Measurements from ENCODE around the gene NR2F2.

GRCh38 chr15:93235787-93236804 lies 147.1 kb upstream of the RGMA start:
- RRBS, result no CpG with 5 or more reads among the region's 19 CpGs

DNA sequence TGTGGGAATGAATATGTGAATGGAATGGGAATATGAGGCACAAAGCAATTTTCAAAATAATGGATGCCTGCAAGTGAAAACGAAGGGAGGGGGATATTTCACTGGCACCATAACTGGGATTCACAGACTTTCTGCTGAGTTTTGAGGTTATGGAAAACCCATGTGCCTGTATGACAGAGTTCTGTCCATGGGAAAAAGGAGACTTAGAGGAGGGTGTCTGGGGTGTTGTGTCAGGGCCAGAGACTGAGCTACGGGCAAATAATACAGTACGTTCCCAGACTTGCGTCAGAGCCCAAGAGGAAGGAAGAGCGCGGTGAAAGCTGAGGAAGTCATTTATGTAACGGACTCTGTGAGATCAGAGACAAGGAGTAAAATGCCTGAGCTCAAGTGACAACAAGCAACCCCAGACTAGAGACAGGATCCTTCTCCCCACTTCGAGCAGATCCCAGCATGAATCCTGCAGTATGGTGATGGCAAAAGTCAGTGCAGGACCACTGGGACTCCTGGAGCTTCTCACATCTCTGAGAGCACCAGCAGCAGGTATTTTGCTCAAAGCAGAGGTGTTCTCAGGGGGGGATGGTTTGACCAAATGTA lies 368.6 kb upstream of the MCTP2 start:
- RRBS, result no CpG with 5 or more reads among the region's 8 CpGs

DNA sequence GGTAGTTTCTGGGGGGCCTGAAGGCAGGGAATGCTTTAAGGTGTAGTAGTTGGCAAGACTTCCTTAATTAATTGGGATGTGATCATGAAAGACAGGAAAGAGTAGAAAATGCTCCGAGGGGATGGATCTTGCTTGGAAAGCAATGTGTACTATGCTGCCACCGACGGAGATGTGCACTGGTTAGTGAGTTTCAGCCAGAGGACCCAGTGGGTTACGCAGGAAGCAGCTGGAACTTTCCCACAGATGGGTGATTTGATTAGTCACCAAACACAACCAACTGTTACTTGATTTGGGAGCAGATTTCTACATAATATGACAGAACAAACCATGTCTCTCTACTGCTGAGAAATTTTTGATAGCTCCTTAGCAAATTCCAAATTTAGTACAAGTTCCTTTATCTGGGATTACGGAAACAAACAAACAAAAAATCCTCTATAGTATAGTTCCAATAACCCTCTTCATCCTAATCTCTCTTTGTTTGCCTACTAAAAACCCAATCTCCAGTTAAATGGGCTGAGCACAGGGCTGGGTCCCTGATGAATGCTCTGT lies 245.4 kb upstream of the MCTP2 start:
- RRBS, result no CpG with 5 or more reads among the region's 5 CpGs

DNA sequence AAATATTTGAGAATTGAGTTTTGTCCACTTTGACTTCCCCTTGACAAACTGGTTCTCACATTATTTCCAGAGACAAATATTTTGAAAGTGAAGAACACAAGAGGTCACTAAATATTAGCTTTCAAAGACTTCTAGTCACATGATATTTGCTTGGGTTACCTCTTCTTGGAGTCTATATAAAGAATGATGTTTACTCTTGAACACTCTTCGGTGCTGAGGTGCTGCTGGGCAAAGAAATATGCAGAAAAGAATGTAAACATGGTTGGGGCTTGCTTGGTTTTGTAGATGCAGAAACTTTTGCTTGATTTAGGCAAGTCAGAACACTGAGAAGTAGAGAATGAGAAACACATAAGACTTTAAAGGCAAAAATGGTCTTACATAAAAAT lies 120.6 kb upstream of the MCTP2 start:
- RRBS, result no CpG with 5 or more reads among the region's 1 CpG

GRCh38 chr15:94206351-94206852 lies 25.0 kb upstream of the MCTP2 start:
- RRBS, result no CpG with 5 or more reads among the region's 5 CpGs

GRCh38 chr15:95278843-95279402 lies 1047.6 kb downstream of the MCTP2 start:
- RRBS, result no CpG with 5 or more reads among the region's 6 CpGs

DNA sequence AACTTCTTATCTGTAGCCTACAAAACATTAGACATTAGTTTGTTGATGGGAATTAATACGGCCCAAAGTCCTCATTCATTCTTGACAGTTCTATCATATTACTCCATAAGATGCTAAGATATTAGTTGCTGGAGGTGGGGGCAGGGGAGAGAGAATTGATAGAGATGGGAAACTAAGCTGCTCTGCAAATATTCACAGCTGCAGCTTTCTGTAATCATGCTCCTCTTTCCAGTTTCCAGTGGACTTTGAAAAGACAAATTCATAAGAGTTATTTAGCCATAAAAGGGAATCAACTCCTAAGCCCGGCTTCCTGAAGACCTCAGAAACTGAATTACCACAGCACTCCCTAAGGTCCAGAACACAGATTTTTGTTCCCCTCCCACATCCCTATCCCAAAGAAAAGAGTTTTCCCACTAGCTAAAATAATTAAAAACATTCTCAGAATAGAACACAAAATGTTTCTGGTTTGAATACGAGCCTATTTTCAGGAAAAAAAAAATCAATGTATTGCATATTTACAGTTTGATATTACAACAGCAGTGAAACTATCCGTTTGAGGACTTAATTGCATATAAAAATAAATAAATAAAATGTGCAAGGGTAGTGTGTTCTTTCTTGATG lies 871.8 kb upstream of the NR2F2 start:
- RRBS, result no CpG with 5 or more reads among the region's 4 CpGs

DNA sequence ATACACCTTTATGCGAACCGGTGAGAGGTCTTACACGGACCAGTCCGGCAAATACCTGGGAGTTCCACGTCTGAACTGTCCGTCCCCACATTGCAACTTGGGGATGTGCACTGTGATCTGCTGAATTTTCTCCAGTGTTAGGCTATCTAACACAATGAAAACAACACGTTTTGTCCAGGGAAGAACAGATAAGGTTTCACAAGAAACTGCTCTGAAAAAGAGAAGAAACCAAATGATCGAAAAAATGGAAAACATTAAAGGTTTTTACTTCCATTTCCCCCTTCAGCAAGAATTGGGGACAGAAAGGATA lies 868.2 kb upstream of the NR2F2 start:
- RRBS, result no CpG with 5 or more reads among the region's 8 CpGs

DNA sequence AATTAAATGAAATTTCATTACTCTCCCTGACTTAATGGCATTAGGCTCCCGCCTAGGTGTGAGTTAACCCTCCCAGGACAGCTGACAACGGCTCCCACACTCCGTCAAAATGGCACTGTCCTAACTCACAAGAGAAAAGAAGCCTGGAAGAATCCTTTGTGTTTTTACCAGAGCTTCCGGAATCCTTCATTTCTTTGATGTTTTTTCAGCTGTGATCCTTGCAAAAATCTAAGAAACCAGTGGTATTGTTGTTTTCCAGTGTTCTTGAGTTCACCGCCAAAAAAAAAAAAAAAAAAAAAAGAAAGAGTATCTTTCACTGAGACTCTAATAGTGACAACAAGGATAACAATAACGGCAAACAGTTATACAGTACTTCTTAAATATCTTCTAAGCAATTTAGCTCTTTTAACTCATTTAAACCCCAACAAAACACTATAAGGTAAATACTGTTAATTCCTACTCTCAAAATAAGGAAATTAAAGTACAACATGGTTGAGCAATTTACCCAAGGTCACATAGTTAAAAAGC lies 860.8 kb upstream of the NR2F2 start:
- RRBS, result no CpG with 5 or more reads among the region's 6 CpGs

GRCh38 chr15:95556699-95557420 lies 773.6 kb upstream of the NR2F2 start:
- RRBS, result no CpG with 5 or more reads among the region's 15 CpGs

DNA sequence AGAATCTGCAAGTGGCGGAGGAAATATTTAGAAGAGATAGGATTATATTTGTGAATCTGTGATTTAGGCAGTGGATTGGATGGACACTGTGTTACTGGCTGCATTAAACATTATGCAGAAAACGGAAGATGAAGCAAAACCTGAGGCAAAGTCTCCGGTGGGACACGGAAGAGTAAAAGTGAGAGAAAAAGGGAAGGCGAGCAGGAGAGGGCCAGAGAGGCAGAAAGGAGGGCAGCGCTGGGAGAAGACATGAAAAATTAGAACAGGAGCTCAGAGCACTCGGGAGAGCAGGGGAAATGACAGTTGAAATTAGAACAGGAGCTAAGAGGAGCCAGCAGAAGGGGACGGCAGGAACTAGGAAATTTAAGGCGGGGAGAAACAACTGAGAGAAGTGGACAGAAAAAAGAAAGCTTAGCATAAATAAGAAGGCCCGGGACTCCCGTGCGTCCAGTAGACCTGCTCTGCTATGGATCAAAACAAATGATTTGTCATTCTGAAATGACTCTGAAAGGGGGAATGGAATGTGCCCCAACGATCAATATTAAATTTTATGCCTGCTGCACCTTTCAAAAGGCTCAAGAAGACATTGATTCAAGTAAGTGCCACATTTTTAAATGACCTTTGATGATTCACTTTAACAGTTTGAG lies 340.1 kb upstream of the NR2F2 start:
- RRBS, result no CpG with 5 or more reads among the region's 13 CpGs

DNA sequence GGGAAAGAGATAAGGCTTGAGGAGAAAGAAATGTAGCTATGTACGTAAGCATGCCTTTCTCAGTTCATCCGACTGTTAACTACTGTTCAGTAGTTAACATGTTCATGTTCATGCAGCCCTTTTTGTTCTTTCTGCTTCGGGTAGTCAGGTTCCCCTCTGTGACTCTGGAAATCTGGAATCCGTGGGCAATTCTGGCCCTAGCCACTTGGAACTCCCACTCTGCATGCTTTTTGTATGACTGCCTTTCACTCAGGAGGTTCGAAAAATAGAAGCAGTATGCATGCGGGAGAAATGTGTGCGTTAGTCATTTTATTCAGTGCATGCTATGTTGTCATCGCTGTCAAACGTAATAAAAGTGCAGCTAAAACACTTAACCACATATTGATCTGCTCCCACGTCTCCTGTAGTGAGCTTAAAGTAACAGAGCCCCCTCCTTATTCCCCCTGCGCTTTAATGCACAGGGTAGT lies 283.1 kb upstream of the NR2F2 start:
- RRBS, result no CpG with 5 or more reads among the region's 11 CpGs

GRCh38 chr15:96158815-96159465 lies 171.6 kb upstream of the NR2F2 start:
- RRBS, result no CpG with 5 or more reads among the region's 6 CpGs

DNA sequence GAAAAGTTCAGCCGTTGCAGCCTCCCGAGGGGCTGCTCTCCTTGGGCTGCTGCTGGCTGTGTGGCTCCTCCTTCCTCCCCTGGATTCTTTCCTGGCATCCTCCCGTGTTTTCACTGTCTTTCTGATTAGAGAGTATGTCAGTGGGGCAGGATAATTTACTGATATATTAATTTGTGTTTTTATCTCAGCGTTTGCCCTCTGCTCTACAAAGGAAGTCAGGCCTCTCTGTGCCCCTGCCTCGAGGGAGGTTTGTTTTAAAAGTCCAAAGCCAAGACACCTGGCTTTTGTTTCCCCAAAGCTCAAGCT lies 150.3 kb upstream of the NR2F2 start:
- RRBS, result no CpG with 5 or more reads among the region's 5 CpGs

DNA sequence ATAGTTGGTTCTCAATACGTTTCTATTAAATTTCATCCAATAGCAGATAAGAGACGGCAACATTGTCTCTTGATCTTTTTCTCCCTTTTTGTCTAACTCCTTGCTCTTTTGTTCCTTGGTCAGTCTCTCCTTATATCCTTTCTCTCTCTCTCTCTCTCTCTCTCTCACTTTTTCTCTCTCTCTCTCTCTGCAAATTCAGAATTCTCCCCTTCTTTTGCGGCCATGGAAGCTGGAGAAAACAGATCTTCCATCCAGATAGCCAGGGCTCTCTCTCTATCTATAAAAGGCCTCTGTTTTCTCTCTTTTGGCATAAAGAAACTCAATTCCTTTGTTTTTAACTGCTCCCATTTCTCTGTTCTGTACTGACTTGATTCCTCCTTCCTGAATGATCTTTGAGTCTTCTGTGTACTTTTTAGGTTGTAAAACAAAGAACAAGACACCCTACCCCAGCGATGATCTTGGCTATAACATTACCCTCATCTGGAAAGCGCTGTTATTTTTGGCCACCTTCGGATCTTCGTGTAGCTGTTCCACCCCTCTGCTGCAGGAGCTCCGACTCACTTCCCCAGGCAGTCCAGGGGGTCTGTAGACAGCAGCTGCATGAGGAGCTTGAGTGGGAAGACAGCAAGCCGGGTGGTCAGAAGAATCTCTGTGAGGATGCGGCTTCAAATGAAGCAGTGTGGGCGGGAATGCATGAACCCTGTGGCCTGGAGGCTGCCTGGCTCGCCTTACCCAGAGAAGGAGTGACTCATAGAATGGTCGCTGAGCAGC lies 45.5 kb upstream of the NR2F2 start:
- RRBS, result no CpG with 5 or more reads among the region's 13 CpGs

DNA sequence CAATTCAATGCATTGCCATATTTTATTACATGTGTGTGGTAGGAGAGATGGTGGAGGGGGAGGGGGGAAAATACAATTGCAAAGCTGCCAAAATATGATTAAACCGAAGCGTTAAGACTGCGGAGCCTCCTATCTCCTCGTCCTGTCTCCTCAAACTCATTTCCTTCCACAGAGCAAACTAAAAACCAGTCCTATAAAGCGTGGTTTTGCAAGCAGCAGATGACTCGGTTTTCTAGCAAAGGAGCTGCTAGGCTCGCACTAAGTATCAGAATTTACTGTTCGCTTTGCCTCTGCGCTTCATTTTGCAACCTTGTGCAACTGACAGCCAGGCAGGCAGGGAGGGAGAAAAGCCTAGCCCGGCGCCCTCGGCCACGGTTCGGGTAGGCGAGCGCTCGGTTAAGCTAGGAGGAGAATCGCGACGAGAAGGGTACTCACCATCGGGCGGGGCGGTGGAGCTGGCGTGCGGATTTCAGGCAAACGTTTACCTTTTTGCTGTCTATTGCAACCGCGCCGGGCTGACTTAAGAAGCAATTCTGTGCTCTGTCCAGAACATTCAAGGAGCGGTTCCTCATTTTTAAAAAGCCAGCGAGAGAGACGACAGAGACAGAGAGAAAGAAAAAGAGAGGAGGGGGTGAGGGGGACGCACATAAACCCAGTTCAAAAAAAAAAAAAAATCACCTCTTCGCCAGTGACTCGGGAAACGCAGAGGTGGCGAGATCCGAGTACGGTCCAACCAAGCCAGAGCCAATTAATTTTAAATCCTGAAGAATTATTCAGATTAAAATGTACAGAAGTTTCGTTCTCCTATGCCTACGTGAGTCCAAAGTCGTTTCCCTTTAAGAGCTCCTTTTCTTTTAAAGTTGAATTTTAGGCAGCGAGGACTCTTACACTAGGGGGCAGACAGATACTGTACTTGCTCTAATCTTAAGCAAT lies 3.7 kb upstream of the NR2F2 start:
- RRBS, result no CpG with 5 or more reads among the region's 43 CpGs

- RRBS, result no CpG with 5 or more reads among the region's 38 CpGs
These were observed 571 bp upstream of the NR2F2 start for GRCh38 chr15:96329833-96330424.

DNA sequence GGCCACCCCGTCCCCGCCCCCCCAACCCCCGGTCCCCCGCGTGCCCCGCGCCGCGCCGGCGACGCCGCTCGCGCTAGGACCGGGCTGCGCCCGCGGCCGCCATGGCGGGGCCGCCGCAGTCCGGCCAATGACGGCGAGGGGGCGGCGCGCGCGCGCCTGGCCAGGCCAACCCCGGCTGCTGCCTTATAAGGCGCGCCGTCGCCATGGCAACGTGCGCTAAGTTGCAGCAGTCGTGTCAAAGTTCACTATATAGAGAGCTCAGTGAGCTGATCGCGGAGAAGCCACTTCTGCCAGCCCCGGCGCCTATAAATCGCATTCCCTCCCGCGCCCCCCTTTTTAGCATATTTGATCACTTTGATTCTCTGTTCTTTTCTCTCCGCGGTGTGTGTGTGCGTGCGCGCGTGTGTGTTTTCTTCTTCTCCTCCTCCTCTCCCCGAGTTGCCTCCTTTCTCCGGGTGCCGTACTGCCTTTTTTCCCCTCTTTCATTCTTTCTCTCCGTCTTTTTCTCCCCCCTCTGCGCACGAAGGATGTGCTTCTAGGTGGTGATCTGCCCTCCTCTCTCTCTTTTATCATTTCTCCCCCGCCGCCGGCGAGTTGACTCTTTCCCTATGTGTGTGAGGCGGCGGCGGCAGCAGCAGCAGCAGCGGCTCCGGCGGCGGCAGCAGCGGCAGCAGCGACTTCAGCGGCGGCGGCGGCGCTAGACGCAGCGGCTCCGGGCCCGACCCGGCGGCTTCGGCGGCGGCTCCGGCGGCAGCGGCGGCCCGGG lies at the start of gene NR2F2:
NR2F2 (plus strand) TSS at position 276 of the 766 bp plus-strand sequence.
- RRBS, result 2% methylated on average over 35 of the region's 91 CpGs

GRCh38 chr15:96338235-96338723 lies 7.8 kb downstream of the NR2F2 start:
- RRBS, result no CpG with 5 or more reads among the region's 3 CpGs

GRCh38 chr15:96353524-96353702 lies 22.9 kb downstream of the NR2F2 start:
- RRBS, result no CpG with 5 or more reads among the region's 6 CpGs

Measured in AG10803 (cell line).